Measurements from ENCODE around the gene FMC1.

DNA sequence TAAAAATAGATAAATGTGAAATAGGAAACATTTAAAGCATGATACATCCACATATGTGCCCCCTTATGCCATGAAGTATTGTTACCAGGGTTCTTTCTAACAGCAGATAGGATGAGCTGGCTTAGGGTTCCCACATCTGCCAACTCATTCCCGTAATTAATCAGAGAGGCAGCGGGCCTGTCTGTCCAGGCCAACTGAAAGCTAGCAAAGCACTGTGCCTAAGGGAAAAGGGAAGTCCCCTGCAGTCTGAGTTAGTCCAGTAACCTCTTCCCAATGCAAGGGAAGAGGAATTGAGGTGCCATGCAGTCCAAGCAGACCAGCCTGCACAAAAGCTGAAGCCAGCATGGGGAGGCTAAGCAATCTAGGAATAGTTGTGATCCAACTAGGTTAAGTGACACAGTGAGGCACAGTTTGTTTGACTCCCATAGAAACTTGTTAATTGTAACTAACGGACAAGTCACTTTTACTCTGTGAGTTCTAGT lies 18.3 kb upstream of the ZC3HAV1L start:
- PRO-cap, result no peak
- RAMPAGE, long total RNA, 3 experiments, result no peak in any of the 3 experiments

DNA sequence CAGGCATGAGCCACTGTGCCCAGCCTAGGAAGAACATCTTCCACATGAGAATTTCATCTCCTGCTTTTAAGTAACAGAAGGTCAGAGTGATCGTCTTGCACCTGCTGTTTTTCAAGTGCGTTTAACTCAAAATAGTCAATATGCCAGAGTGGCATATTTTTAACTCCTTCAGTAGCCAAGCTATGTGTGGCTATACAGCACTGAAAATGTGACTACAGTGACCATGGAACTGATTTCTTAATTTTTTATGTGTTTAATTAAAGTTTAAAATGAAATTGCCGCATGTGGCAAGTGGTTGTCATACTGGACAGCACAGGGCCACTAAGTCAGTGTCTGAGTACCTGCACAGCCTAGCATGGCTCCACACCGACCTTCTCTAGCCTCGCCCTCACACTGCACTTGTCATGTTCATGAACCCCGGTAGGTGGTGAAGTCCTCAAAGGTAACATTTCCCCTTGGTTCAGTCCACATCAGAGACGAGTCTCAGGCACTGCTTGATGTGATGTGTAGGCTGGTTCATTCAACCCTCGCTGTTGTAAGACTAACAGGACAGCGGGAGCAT lies 32.6 kb upstream of the ZC3HAV1L start:
- PRO-cap, result no peak
- RAMPAGE, long total RNA, 3 experiments, result no peak in any of the 3 experiments

DNA sequence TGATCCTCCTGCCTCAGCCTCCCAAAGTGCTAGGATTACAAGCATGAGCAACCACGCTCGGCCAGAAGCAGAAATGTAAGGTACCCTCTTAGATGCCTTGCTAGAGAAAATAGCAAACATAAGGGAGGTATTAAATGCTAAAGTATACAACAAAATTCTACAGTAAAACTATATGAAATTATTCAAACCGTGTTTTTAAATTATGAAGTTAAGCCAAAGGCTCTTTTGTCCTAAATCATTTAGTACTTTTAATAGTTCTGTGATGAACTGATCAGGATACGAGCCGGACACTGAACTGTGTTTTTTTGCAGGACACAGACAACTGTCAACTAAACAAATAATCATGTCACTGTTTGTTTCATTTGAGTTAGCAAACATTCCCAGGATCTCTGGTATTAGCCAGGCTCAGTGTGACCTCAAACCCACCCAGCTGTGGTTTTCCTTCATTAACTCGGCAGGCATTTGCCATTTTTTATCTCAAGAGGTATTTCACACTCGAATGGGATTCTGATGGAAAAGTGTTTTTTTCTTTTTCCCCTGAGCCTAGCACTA lies 33.8 kb downstream of the ZC3HAV1 start:
- PRO-cap, result no peak
- RAMPAGE, long total RNA, 3 experiments, result no peak in any of the 3 experiments

GRCh38 chr7:139118675-139119572 lies 9.4 kb upstream of the ZC3HAV1 start:
- PRO-cap, result no peak
- RAMPAGE, long total RNA, 3 experiments, result no peak in any of the 3 experiments

DNA sequence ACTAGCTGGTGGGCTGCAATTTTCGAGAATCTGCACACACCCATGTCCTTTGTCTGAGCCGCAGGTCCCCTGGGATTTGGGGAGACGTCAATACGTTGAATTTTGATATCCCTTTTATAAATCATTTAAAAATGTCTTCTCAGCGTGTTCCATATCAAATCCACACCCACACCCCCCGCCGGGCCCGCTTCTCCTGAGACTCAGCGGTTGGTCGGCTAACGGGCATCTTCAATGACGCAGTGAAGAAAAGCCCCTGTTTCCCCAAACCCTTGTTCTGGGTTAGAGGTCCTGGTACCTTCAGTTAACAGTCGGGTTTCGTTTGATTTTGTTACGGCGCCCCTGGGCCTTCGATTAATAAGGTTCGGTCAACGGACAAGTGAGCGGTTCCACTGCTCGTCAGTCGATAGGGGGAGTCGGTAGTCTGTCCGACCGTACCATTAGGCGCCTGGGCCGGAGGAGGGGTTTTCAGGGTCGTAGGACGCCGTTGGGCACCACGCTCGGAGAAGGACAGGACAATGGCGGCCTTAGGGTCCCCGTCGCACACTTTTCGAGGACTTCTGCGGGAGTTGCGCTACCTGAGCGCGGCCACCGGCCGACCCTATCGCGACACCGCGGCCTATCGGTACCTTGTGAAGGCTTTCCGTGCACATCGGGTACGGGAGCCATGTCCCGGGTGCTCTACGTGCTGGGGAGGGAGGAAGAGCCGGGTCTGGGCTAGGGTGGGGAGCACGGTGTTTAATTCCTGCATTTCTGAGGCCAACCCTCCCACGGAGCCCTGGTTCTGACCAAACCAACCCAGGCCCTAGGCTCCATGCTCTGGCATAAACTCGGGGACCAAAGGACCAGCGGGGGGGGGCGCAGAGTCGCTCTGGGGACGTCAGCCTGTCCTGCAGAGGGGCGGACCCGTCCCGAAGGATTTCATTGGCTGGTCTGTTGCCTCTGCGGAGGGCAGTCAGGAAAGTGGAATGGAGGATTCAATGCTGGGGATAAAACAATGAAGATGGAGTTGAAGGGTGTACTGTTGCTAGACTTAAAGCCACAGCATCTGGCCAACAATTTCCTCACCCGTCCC lies at the start of gene FMC1:
TSS of gene FMC1 (plus strand) at position 468 of the 1,072 bp plus-strand sequence.
- PRO-cap, result bidirectional peak, plus-strand start at position 448 of the sequence, minus-strand start at position 391 of the sequence; bidirectional peak, plus-strand start at position 936 of the sequence, minus-strand start at position 818 of the sequence
- RAMPAGE, long total RNA, 3 experiments, result start-site peak on the plus strand in 2 of 3 experiments, centred at positions 469 to 485 of the sequence, 95 to 163 reads per replicate

- PRO-cap, result no peak
- RAMPAGE, long total RNA, 3 experiments, result no peak in any of the 3 experiments
These were observed 3.1 kb downstream of the LUC7L2 start for GRCh38 chr7:139362893-139363146.

DNA sequence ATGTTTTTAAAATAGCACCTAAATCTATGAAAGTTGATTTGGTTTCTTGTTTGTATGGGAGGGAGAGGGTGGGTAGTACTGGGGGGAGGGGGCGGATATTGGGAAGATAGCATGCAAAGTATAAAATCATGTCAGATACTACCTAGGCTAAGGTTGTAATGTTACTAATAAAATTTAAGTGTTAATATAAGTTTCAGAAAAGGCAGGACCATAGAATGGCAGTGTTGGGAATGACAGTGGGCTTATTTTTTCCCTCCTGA lies 11.7 kb downstream of the LUC7L2 start:
- PRO-cap, result no peak
- RAMPAGE, long total RNA, 3 experiments, result no peak in any of the 3 experiments

- PRO-cap, result no peak
- RAMPAGE, long total RNA, 3 experiments, result no peak in any of the 3 experiments
These were observed 43.8 kb downstream of the LUC7L2 start for GRCh38 chr7:139403440-139403920.

- PRO-cap, result no peak
- RAMPAGE, long total RNA, 3 experiments, result no peak in any of the 3 experiments
These were observed 57.7 kb downstream of the LUC7L2 start for GRCh38 chr7:139417238-139417933.

DNA sequence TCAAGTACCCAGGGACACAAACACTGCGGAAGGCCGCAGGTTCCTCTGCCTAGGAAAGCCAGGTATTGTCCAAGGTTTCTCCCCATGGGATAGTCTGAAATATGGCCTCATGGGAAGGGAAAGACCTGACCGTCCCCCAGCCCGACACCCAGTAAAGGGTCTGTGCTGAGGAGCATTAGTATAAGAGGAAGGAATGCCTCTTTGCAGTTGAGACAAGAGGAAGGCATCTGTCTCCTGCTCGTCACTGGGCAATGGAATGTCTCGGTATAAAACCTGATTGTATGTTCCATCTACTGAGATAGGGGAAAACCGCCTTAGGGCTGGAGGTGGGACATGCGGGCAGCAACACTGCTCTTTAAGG lies 15.8 kb downstream of the KLRG2 start:
- PRO-cap, result no peak
- RAMPAGE, long total RNA, 3 experiments, result no peak in any of the 3 experiments

DNA sequence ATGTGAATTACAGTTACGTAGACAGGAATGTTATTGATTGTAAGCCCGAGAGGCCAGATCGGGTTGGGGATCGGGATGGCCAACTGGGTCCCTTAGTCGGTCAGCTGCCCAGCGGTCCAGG lies 924 bp downstream of the KLRG2 start:
- PRO-cap, result no peak
- RAMPAGE, long total RNA, 3 experiments, result no peak in any of the 3 experiments

DNA sequence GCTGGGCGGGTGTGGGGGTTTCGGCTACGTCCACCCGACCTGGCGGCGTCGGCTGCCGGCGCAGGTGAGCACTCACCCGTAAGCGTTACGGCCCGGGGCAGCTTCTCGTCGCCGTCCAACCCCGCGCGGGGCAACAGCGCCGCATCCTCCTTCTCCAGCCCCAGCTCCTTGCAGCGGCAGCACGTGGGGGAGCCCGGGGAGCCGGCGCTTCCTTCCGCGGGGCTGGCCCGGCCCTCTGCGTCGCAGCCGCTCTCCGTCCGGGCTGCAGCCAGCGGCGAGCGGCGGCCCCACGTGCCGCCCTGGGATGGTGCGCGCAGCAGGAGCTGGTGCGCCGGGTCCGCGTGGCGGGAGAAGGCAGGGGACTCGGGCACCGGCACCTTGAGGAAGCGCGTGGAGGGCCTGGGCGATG lies 659 bp downstream of the KLRG2 start:
- PRO-cap, result no peak
- RAMPAGE, long total RNA, 3 experiments, result no peak in any of the 3 experiments

GRCh38 chr7:139567695-139568907 lies 44.6 kb downstream of the CLEC2L start:
- PRO-cap, result no peak
- RAMPAGE, long total RNA, 3 experiments, result start-site peak on the minus strand in 1 of 3 experiments, at chr7:139567951-139568360 at its widest, 19 to 177 reads per replicate

- PRO-cap, result no peak
- RAMPAGE, long total RNA, 3 experiments, result no peak in any of the 3 experiments
These were observed 69.4 kb downstream of the HIPK2 start for GRCh38 chr7:139708333-139708958.

DNA sequence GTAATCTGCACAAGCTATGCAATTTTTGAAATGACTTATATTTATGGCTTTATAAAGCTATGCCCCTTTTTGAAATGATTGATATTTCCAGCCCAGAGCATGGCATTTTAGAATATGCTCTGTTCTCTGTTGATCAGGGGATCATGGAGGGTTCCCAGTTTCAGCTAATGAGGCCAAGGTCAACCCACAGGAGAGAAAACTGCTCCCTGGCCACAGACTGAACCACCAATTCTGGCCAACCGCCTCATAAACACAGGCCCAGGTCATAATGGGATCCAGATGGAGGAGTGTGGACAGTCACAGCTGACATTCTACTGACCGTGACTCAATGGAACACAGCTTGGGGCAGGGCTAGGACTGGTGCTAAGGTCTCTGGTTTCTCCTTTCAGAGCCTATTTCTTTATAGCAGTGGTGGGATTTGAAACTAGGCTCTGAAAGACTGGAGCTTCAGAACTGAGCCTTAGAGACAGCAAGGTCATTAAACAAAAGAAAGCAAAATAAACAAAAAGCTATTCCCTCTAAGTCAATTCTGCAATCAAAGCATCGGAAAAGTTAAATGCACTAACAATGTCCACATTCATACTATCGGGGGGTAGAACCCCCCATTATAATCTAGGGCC lies 68.3 kb downstream of the HIPK2 start:
- PRO-cap, result bidirectional peak, plus-strand start at position 328 of the sequence, minus-strand start at position 223 of the sequence
- RAMPAGE, long total RNA, 3 experiments, result no peak in any of the 3 experiments

GRCh38 chr7:139718413-139719397 lies 59.1 kb downstream of the HIPK2 start:
- PRO-cap, result bidirectional peak, plus-strand start at chr7:139719075, minus-strand start at chr7:139719019
- RAMPAGE, long total RNA, 3 experiments, result no peak in any of the 3 experiments

GRCh38 chr7:139748130-139748529 lies 29.7 kb downstream of the HIPK2 start:
- PRO-cap, result no peak
- RAMPAGE, long total RNA, 3 experiments, result no peak in any of the 3 experiments

- PRO-cap, result no peak
- RAMPAGE, long total RNA, 3 experiments, result no peak in any of the 3 experiments
These were observed 8.9 kb upstream of the TBXAS1 start for GRCh38 chr7:139820113-139820523.

GRCh38 chr7:139853528-139854206 lies 24.6 kb downstream of the TBXAS1 start:
- PRO-cap, result no peak
- RAMPAGE, long total RNA, 3 experiments, result no peak in any of the 3 experiments

DNA sequence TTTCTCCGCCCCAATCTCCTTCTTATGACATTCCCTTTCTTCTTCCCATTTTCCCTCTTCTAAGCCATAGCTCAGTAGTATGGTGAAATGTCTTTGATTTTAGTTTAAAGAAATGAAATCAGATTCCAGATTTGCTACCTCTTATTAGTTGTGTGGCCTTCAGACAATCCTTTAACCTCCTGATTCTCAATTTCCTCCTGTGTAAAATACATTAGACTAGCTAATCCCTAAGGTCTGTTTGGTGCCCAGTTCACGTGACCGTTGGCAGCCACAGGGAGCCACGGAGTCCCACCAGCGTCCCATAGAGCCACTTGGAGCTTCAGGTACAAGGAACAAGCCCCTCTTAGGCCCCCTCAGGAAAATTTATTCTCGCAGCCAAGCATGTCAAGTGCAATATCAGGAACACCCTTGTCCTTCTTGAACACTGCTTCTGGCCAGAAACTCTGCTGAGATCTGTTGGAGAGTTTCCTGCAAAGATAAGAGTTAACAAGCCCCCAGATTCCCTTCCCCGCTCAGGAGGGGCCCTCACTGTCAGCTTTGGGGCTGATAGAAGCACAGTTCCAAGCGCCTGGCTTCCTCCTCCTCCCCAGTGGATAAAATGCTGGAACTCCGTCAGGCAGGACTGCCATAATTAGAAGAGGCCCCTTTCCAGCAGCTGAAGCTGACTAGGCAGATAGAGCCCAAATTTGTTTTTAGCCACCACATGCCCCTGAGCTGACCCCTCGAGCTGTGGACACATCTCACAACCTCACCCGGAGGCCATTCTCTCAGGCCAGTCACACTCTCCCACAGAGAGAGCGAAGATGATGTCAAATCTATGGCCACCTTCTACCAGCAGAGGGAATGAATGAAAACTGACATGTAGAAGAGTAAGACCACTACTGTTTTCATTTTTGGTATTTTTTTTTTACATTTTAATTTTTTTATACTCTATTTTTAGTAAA lies 89.3 kb downstream of the TBXAS1 start:
- PRO-cap, result no peak
- RAMPAGE, long total RNA, 3 experiments, result no peak in any of the 3 experiments